ENCODE results near the genes HACD4 and PLAA.

- RAMPAGE, long total RNA: no peak
- RRBS, 2 experiments: no CpG with 5 or more reads among the region's 6 CpGs
CAGE:
- cytosol, long polyA minus RNA: no peak
- cytosol, long polyA plus RNA: no peak
- long polyA plus RNA: no peak
- nucleolus, long total RNA: no peak
- nucleus, long polyA plus RNA: no peak
- nucleus, long total RNA: no peak
Observed at GRCh38 chr9:19120708-19121239, 6.5 kb downstream of the PLIN2 start.

DNA sequence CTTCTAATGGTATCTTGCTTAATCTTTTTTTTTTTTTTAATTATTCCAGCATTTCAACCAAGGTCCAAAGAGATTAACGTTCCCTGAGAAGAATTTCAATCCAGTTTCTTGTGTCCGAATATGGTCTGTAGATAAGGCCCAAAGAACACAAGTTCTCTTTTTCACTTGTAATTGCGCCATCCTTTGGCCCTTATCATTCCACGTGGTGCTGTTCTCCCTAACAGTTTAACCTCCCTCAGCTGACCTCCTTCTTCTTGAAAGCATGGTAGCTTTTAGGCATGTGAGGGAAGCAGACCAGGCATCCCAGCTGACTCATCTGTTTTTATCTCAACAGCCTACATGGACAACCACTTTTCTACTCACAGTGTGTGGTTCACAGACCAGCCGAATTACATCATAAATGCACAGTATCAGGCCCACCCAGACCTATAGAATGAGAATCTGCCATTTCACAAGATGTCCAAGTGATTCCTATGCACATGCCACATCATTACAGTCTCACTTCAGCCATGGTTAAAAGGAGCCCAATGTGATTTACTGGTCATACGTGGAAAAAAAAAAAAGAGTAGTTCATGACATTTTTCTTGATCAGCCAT, 26.9 kb upstream of the PLIN2 start:
- RAMPAGE, long total RNA: no peak
- RRBS, 2 experiments: no CpG with 5 or more reads among the region's 6 CpGs
CAGE:
- cytosol, long polyA minus RNA: no peak
- cytosol, long polyA plus RNA: no peak
- long polyA plus RNA: no peak
- nucleolus, long total RNA: no peak
- nucleus, long polyA plus RNA: no peak
- nucleus, long total RNA: no peak

- RAMPAGE, long total RNA: no peak
- RRBS, 2 experiments: no CpG with 5 or more reads among the region's 13 CpGs
CAGE:
- cytosol, long polyA minus RNA: no peak
- cytosol, long polyA plus RNA: no peak
- long polyA plus RNA: no peak
- nucleolus, long total RNA: no peak
- nucleus, long polyA plus RNA: no peak
- nucleus, long total RNA: no peak
Observed at GRCh38 chr9:19166427-19166841, 39.1 kb upstream of the PLIN2 start.

- RAMPAGE, long total RNA: no peak
- RRBS, 2 experiments: 43 to 62% methylated on average over 8 of the region's 27 CpGs
CAGE:
- cytosol, long polyA minus RNA: no peak
- cytosol, long polyA plus RNA: no peak
- long polyA plus RNA: no peak
- nucleolus, long total RNA: no peak
- nucleus, long polyA plus RNA: no peak
- nucleus, long total RNA: no peak
Observed at GRCh38 chr9:19934507-19934861, 145.6 kb upstream of the SLC24A2 start.

DNA sequence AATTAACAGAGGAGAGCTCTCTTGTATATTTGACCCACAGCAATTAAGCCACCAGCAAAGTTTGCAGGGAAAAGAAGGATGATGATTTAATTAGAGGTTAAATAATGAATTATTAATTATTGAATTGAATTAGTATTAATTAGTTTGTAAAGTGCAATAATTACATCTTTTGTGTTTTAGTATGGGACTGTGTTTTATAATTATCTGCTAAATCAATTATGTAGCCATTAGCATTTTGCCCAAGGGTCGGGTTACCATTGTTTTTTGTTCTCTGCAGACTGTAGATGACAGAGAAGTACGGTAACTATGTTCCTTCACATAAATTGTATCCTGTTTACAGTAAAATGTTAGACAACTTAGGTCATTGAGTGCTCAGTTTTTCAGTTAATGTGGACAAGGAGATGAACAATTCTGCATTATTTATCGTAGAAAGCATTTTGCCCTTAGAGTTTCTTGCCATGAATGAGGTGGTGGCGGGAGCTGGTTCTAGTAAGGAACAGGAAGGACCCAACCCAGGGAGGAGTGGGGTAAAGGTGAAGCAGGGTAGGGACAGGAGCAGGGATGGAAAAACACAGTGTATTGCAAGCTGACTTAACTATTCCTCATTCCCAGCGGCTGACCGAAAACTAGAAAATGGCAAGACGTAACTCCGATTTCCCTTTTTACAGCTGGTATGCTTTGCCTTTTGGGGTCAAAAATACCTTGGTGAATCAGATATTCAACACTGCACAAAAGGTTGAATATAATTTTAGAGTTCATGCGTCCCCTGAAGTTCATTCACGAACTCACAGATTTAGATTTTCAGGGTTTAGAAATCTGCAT, 243.7 kb upstream of the SLC24A2 start:
- RAMPAGE, long total RNA: no peak
- RRBS, 2 experiments: no CpG with 5 or more reads among the region's 10 CpGs
CAGE:
- cytosol, long polyA minus RNA: no peak
- cytosol, long polyA plus RNA: no peak
- long polyA plus RNA: no peak
- nucleolus, long total RNA: no peak
- nucleus, long polyA plus RNA: no peak
- nucleus, long total RNA: no peak

GRCh38 chr9:20033423-20034155, 244.8 kb upstream of the SLC24A2 start:
- RAMPAGE, long total RNA: no peak
- RRBS, 2 experiments: no CpG with 5 or more reads among the region's 2 CpGs
CAGE:
- cytosol, long polyA minus RNA: no peak
- cytosol, long polyA plus RNA: no peak
- long polyA plus RNA: no peak
- nucleolus, long total RNA: no peak
- nucleus, long polyA plus RNA: no peak
- nucleus, long total RNA: no peak

DNA sequence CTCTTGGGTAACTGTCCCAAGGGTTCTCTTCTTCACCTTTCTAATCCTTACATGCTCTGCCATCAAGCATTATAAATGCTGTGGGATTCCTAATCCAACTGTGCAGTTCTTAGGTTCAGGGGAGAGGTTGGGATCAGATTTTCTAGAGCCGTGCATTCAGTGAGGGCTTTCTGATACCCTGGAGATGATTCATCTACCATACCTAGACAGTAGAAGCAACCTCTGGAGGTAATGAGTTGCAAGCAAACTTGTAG, 365.8 kb downstream of the MLLT3 start:
- RAMPAGE, long total RNA: no peak
- RRBS, 2 experiments: no CpG with 5 or more reads among the region's 1 CpG
CAGE:
- cytosol, long polyA minus RNA: no peak
- cytosol, long polyA plus RNA: no peak
- long polyA plus RNA: no peak
- nucleolus, long total RNA: no peak
- nucleus, long polyA plus RNA: no peak
- nucleus, long total RNA: no peak

- RAMPAGE, long total RNA: no peak
- RRBS, 2 experiments: no CpG with 5 or more reads among the region's 4 CpGs
CAGE:
- cytosol, long polyA minus RNA: no peak
- cytosol, long polyA plus RNA: no peak
- long polyA plus RNA: no peak
- nucleolus, long total RNA: start-site peak on the minus strand at chr9:20615909-20615918, 315 reads
- nucleus, long polyA plus RNA: start-site peak on the minus strand at chr9:20615912-20615926, 132 and 159 reads in 2 replicates
- nucleus, long total RNA: no peak
Observed at GRCh38 chr9:20615661-20616489, 6.4 kb downstream of the MLLT3 start.

GRCh38 chr9:20793303-20794030, 109.4 kb downstream of the FOCAD start:
- RAMPAGE, long total RNA: no peak
- RRBS, 2 experiments: no CpG with 5 or more reads among the region's 7 CpGs
CAGE:
- cytosol, long polyA minus RNA: no peak
- cytosol, long polyA plus RNA: no peak
- long polyA plus RNA: no peak
- nucleolus, long total RNA: no peak
- nucleus, long polyA plus RNA: no peak
- nucleus, long total RNA: no peak

GRCh38 chr9:21030976-21031920, at the start of gene HACD4:
TSS of gene HACD4 (minus strand) at chr9:21031640.
- RAMPAGE, long total RNA: start-site peak on the plus strand at chr9:21031239-21031291, 5 and 16 reads in 2 replicates; start-site peak on the minus strand at chr9:21031601-21031629, 69 and 16 reads in 2 replicates
- RRBS, 2 experiments: 15 to 25% methylated on average over 3 of the region's 52 CpGs
CAGE:
- cytosol, long polyA minus RNA: start-site peak on the minus strand at chr9:21031613-21031645, 454 reads
- cytosol, long polyA plus RNA: start-site peak on the minus strand at chr9:21031625-21031640, 561 and 461 reads in 2 replicates
- long polyA plus RNA: start-site peak on the minus strand at chr9:21031618-21031633, 33 and 58 reads in 2 replicates
- nucleolus, long total RNA: no peak
- nucleus, long polyA plus RNA: start-site peak on the minus strand at chr9:21031618-21031629, 21 and 28 reads in 2 replicates
- nucleus, long total RNA: no peak

GRCh38 chr9:21682907-21683395, 119.5 kb upstream of the MTAP start:
- RAMPAGE, long total RNA: no peak
- RRBS, 2 experiments: no CpG with 5 or more reads among the region's 3 CpGs
CAGE:
- cytosol, long polyA minus RNA: no peak
- cytosol, long polyA plus RNA: no peak
- long polyA plus RNA: no peak
- nucleolus, long total RNA: no peak
- nucleus, long polyA plus RNA: no peak
- nucleus, long total RNA: no peak

- RAMPAGE, long total RNA: no peak
- RRBS, 2 experiments: under 1 to 48% methylated on average over 18 to 26 of the region's 46 CpGs
CAGE:
- cytosol, long polyA minus RNA: no peak
- cytosol, long polyA plus RNA: no peak
- long polyA plus RNA: no peak
- nucleolus, long total RNA: no peak
- nucleus, long polyA plus RNA: no peak
- nucleus, long total RNA: no peak
Observed at GRCh38 chr9:22008482-22009038, 545 bp downstream of the CDKN2B start.

GRCh38 chr9:22098537-22099240, 89.6 kb upstream of the CDKN2B start:
- RAMPAGE, long total RNA: no peak
- RRBS, 2 experiments: no CpG with 5 or more reads among the region's 2 CpGs
CAGE:
- cytosol, long polyA minus RNA: no peak
- cytosol, long polyA plus RNA: no peak
- long polyA plus RNA: no peak
- nucleolus, long total RNA: no peak
- nucleus, long polyA plus RNA: no peak
- nucleus, long total RNA: no peak

DNA sequence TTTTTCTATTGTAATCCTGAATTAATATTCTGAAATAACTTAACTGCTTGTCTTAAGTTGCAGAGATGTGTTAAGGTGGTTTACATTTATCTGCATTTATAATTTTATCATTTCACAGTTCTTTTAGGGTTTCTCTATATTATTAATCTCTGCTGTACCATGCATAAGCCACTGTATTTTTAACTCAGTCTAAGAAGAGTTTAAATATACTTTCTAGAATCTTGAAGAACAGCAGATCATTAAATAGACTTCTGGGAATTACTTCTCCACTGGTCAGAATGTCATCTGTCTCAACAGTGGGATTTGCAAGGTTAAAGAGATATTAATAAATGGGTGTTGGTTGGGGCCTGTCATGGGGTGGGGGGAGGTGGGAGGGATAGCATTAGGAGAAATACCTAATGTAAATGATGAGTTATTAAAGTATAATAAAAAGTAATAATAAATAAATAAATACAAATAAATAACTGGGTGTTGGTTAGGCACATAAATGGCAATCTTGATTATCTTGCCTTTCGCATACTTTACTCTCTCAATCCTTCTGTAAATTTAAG, 316.0 kb upstream of the IZUMO3 start:
- RAMPAGE, long total RNA: no peak
- RRBS, 2 experiments: no CpG with 5 or more reads among the region's 1 CpG
CAGE:
- cytosol, long polyA minus RNA: no peak
- cytosol, long polyA plus RNA: no peak
- long polyA plus RNA: no peak
- nucleolus, long total RNA: no peak
- nucleus, long polyA plus RNA: no peak
- nucleus, long total RNA: no peak

- RAMPAGE, long total RNA: no peak
- RRBS, 2 experiments: no CpG with 5 or more reads among the region's 3 CpGs
CAGE:
- cytosol, long polyA minus RNA: no peak
- cytosol, long polyA plus RNA: no peak
- long polyA plus RNA: no peak
- nucleolus, long total RNA: no peak
- nucleus, long polyA plus RNA: no peak
- nucleus, long total RNA: no peak
Observed at GRCh38 chr9:25188505-25188704, 489.8 kb downstream of the TUSC1 start.

DNA sequence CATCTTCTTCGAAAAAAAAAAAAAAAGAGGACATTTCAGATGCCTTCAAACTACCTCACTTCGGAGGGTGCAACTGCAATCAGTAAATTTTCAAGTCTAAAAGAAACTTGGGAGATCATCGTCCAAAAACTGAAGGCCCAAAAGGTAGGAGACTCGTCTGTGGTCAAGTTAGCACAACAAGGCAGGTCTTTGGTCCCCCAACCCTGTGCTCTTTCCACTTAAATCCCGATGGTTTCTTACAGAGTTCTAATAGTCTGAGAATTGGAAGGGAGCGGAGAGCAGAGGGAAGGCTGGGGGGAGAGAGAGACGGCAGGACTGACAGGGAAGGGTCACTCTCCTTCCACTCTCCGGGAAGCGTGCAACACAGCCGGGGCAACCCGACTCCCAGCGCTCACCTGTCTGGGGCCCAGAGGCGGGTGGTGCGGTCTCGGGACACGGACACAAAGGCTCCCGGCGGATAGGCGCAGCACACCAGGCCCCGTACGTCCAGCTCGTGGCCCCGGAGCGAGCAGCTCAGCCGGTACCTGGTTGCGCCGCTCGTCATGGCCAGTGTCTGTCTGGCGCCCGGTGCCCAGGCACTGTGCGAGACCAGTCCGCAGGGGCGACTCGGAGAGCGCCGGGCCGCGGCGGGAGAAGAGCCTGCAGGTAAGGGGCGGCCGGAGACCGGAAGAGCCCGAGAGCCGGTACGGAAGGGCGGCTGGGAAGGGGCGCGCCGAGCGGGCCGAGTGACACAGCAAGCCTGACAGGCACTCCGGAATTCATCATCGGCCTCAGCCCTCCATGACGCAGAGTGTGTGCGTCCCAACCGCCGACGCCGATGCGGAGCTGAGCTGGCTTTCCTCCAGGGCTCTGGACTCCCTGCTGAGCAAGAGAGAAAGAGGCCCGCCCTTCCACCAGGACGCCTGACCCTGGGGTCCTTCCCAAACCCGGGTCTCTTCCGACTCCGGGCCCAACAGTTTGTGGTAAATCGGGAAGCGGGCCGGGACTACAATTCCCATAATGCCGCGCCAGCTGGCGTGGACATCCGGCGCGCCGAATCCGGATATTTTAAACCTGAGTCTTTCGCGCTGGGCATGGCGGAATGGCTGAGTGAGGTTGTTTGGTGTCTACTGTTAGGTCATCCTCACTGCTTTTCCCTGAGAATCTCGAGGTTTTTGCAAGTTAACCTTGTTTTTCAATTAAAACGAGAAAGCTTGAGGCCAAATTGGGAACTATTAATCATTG, at the start of gene PLAA:
TSS of gene PLAA (minus strand) at position 741 of the 1,224 bp plus-strand sequence.
- RAMPAGE, long total RNA: start-site peak on the minus strand centred at position 697 of the sequence, 148 bp wide, 1,104 and 1,306 reads in 2 replicates
- RRBS, 2 experiments: 1 to 2% methylated on average over 38 to 45 of the region's 81 CpGs
CAGE:
- cytosol, long polyA minus RNA: start-site peak on the minus strand centred at position 694 of the sequence, 16 bp wide, 14 reads; start-site peak on the plus strand centred at position 761 of the sequence, 8 bp wide, 6 reads
- cytosol, long polyA plus RNA: start-site peak on the minus strand centred at position 701 of the sequence, 87 bp wide, 190 and 222 reads in 2 replicates
- long polyA plus RNA: start-site peak on the minus strand centred at position 594 of the sequence, 373 bp wide, 135 and 61 reads in 2 replicates
- nucleolus, long total RNA: no peak
- nucleus, long polyA plus RNA: start-site peak on the plus strand centred at position 783 of the sequence, 166 bp wide, 22 and 28 reads in 2 replicates
- nucleus, long total RNA: no peak

DNA sequence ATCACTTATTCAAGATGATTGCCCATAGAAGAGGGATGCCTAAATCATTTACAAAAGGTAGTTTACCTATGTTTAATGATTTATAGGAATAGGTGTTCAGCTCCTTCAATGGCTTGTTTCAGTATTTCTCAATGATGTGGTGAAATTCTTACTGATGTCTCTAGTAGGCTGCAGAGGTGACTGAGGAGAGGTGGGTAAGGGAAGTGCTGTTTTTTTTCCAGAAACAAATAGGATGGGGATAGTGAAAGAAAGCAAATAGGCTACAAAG, 1.7 kb downstream of the LRRC19 start:
- RAMPAGE, long total RNA: no peak
CAGE:
- cytosol, long polyA minus RNA: no peak
- cytosol, long polyA plus RNA: no peak
- long polyA plus RNA: no peak
- nucleolus, long total RNA: no peak
- nucleus, long polyA plus RNA: no peak
- nucleus, long total RNA: no peak

DNA sequence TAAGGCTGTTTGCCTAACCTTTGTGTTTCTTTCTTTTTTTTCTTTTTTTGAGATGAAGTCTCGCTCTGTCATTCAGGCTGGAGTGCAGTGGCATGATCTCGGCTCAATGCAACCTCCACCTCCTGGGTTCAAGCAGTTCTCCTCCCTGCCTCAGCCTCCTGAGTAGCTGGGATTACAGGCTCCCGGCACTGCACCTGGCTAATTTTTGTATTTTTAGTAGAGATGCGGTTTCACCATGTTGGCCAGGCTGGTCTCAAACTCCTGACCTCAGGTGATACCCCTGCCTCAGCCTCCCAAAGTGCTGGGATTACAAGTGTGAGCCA, 298 bp upstream of the LRRC19 start:
- RAMPAGE, long total RNA: no peak
- RRBS, 2 experiments: no CpG with 5 or more reads among the region's 4 CpGs
CAGE:
- cytosol, long polyA minus RNA: no peak
- cytosol, long polyA plus RNA: no peak
- long polyA plus RNA: no peak
- nucleolus, long total RNA: no peak
- nucleus, long polyA plus RNA: no peak
- nucleus, long total RNA: no peak

- RAMPAGE, long total RNA: no peak
- RRBS, 2 experiments: no CpG with 5 or more reads among the region's 11 CpGs
CAGE:
- cytosol, long polyA minus RNA: no peak
- cytosol, long polyA plus RNA: no peak
- long polyA plus RNA: no peak
- nucleolus, long total RNA: no peak
- nucleus, long polyA plus RNA: no peak
- nucleus, long total RNA: no peak
Observed at GRCh38 chr9:27337954-27338794, 41.2 kb upstream of the EQTN start.

DNA sequence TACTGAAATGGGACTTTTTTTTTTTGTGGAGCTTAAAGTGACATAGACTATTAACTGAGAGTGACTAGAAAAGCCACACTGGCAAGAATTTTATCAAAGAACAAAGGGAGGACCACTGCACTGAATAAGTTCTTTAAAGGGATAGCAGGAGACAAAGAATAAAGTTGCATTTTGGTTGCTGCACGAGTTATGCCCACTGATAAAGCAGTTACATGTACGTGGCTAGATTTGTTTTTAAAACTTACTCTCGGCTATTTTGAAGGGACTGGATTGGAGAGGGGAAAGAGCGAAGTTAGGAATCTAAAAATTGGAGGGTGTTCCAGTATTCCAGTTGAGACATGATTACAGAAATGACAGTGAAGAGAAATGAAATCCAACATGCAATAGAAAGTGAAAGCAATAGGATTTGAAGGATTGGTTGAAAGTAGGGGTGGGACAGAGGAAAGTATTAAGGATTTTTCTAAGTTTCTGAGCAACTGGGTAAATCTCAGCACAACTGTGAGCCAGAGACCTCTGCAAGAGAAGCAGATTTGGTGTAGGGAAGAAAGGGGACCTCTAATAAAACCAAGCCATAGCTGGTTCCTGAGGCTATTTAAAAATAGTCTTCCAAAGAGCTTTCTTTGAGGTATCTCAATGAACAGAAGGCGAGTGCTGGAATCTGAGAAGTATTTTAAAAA, 110.6 kb upstream of the IFNK start:
- RAMPAGE, long total RNA: no peak
- RRBS, 2 experiments: no CpG with 5 or more reads among the region's 5 CpGs
CAGE:
- cytosol, long polyA minus RNA: no peak
- cytosol, long polyA plus RNA: no peak
- long polyA plus RNA: no peak
- nucleolus, long total RNA: no peak
- nucleus, long polyA plus RNA: no peak
- nucleus, long total RNA: no peak